Paraaortic lymph node (tissue), 1 donor: ENCODE measurements around a stretch of chr2.

DNA sequence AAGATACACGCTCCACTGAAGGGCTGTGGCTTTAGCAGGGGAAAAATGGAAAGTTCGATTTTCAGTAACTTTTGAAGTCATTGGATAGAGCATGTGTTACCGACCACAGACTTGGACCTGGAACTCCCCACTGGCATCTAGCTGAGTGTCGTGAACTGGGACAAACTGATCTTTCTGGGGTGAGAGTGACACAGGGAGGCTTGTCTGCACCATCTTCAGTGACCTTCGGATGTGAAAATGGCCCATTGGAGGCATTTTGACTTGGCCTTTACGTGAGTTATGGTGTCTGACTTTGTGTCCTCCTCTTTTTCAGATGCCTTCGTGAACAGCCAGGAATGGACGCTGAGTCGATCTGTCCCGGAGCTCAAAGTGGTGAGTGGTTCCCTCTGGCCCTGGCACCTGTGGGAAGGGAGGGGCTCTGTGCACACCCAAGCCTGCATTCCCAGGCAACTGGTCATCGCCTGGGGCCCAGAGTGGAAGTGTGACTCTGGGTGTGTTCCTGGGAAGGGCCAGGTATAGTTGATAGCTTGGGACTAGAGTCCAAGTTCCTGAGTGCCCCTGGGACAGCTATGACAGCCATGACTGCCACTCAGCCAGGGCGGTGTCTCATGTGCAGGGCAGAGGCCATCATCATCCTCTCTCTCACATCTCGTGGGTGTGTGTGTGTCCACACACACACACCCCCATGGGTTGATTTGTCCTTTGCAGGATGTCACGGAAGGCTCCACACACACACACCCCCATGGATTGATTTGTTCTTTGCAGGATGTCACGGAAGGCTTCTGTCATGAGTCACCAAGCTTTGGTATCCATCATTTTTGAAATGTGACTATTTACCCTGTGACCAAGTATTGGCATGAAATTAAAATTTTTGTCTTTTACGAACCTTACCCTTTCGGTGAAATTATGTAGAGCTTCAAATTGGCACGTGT lies 215.3 kb downstream of the AGAP1 start:
- PRO-cap: no peak

GRCh38 chr2:235727120-235727469 lies 233.3 kb downstream of the AGAP1 start:
- PRO-cap: no peak

DNA sequence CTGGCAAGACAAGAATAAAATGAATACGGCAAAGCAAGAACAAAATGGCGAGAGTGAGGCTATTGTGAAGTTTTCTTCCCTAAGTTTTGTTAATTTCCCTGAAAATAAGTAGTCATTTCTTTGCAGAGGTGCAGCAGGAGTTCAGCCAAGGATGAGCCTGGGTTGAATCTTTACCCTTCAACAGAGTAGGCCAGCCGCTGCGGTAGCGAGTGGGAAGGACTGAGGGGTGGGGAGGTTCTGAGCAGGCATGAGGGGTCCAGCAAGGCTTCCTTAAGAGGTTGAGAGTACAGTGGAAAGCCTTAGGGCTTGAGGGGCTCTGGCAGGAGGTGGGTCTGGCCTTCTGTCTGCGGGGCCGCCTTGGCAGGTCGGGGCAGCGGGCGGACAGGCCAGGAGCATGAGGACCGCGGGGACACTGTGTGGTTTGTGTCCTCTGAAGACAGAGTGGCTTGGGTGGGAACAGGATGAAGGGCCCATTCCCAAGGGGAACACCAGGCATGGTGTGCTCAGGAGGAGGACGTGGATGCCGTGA lies 250.2 kb downstream of the AGAP1 start:
- PRO-cap: unidirectional peak, plus-strand start at position 368 of the sequence

DNA sequence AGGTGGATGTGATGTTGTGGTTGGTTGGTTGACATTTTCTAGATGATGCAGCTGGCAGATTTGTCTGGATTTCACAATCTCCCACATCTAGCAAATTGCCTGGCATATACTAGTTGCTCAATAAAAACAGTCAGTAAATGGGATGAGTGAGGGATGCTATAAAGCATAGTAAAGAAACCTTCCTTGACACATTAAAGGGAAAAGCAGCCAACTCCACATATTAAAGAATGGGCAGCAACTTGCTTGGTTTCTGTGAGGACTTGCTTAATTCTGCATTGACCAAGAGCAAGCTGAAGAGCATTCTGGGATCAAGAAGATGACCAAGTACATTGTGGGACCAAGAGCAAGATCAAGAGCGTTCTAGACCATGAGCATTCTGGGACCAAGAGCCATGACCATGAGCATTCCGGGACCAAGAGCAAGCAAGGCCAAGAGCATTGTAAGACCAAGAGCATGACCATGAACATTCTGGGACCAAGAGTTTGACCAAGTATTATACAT lies 293.7 kb downstream of the AGAP1 start:
- PRO-cap: no peak

- PRO-cap: no peak
These were observed 337.0 kb downstream of the AGAP1 start for GRCh38 chr2:235830715-235831408.

GRCh38 chr2:235975660-235976708 lies 192.2 kb downstream of the GBX2 start:
- PRO-cap: no peak

DNA sequence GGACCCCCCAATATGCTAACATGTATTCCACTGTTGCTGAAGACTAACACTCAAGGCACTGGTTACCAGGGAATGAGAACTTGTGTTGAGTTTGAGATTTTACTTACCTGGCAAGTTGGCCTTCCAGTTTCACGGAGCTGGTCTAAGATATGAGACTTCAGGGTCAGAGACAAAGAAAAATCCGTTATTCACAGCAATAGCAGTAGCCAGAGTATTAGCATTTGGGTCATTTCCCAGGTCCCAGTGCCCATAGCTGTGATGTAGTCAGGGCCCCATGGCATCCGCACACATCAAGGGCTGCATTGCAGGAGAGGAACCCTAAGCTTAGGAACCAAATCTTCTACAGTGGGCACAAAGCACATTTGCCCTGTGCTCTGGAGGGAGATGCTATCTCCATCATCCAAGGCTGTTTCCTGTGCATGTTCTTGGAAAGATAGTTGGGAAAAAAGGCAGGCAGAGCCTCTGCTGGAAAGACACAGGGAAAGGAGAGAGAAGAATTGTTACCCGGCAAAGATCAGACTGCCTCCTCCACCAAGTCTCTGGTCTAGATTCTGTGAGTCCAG lies 88.3 kb downstream of the GBX2 start:
- PRO-cap: no peak

- PRO-cap: no peak
These were observed 9.8 kb upstream of the GBX2 start for GRCh38 chr2:236177929-236178436.

- PRO-cap: no peak
These were observed 23.7 kb downstream of the ASB18 start for GRCh38 chr2:236240026-236241342.

DNA sequence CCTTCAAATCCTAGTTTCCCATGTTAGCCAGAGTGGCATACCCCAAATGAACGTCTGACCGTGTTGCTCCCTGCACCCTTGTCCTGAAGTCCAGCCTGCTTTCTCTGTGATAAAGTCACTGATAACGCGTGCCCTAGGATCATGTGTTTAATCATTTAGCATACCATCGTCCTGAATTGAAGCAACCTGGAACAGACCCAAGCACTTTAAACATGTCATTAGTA lies 2.9 kb downstream of the ASB18 start:
- PRO-cap: no peak

GRCh38 chr2:236338595-236339209 lies 74.5 kb upstream of the ASB18 start:
- PRO-cap: bidirectional peak, plus-strand start at chr2:236339048, minus-strand start at chr2:236338959

GRCh38 chr2:236567904-236568373 lies 1.7 kb upstream of the ACKR3 start:
- PRO-cap: no peak

GRCh38 chr2:236570624-236571016 lies 995 bp downstream of the ACKR3 start:
- PRO-cap: no peak

- PRO-cap: no peak
These were observed 73.0 kb downstream of the ACKR3 start for GRCh38 chr2:236642287-236643434.

DNA sequence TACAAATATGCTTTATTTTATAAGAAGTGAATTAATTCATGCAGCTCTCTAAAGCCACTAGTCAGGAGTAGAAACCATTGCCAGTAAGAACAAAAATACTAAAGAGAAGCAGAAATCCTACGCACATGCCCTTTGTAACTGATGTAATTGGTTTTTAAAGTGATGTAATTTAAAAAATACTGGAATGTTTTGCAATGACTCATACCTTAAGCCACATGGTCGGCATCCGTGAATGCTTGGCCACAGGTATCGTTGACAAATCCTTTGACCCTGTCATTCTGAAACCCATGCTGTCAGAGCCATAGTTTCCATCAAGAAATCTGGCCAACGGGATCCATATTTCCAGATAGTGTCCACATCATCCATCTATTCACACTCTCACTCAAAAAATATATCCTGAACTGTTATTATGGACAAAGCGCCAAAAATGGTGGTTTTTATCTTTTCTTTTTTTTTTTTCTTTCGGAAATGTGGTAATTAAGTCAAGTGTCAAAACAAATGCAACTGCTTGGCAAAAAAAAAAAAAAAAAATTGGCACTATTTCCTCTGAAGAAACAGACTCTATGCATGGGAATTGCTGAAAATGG lies 213.4 kb downstream of the ACKR3 start:
- PRO-cap: no peak

GRCh38 chr2:236823020-236823791 lies 253.6 kb downstream of the ACKR3 start:
- PRO-cap: no peak

- PRO-cap: bidirectional peak, plus-strand start at chr2:236831256, minus-strand start at chr2:236831197
These were observed 254.8 kb upstream of the COPS8 start for GRCh38 chr2:236830884-236831321.

DNA sequence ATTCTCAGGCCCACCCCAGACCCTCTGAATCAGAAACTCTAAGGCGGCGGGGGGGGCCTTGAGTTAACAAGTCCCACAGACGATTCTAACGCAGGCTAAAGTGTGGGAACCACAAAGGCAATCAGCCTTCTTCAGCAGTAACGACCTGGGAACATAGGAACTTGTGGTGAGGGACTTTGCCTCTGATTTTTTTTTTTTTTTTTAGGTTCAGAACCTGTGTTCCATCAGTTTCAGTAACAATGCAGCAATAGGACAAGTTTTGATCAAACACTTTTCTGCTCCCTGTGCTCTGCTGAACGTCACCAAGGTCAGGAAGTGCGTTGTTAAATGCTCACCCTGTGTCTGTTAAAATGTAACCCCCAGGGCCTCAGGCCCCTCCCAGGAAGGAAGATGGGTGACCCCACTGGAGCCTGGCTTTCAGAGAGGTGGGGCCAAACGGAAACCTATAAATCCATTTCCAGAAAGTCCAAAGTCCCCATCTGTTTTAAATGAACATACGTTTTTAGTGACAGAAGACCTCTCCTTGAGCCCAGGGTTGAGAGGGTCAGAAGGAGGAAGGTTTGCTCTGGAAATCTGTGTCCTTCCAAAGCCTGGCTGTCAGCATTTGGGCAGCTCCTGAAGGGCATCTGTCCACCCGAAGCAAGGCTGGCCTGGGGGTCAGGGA lies 117.7 kb upstream of the COPS8 start:
- PRO-cap: unidirectional peak, minus-strand start at position 241 of the sequence

DNA sequence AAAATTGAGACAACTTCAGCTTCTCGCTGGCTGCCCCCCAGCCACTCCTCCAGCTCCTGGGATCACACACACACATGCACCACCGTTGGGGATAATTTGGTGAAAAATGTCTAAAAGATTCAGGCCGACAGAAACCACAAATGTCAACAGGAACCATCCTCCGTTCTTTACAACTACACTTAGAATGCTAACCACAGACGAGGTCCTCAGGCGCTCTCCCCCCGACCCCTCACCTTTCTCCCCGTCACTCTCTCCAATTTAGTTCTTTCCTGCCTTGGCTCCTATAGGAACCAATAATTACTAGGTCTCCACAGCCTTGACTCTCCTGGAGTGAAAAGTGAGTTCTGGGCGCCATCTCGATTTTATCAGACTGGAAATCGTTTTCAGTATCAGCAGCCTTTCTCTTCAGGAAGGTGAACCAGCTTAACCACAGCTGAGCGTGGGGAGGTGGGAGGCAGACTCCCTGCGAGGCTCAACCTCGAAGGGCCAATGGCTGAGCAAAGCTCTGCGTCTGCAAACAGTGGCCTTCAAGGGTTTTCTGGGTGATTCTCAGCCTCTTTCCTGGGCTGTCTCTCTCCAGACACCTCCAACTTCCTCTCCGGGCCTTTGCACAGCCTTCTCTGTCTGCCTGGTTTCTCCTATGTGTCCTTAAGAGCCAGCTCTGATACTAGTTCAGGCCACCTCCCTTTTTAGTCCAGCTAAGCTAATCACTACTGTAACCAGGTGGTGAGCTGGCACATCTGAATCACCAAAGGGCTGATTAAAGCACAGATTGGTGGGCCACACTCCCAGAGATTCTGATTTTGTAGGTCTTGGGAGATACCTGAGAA lies 115.7 kb upstream of the COPS8 start:
- PRO-cap: no peak

GRCh38 chr2:237117948-237118432 lies 32.3 kb downstream of the COPS8 start:
- PRO-cap: no peak